ENCODE measurements around the genes ELP1, CTNNAL1 and PTPN3.

DNA sequence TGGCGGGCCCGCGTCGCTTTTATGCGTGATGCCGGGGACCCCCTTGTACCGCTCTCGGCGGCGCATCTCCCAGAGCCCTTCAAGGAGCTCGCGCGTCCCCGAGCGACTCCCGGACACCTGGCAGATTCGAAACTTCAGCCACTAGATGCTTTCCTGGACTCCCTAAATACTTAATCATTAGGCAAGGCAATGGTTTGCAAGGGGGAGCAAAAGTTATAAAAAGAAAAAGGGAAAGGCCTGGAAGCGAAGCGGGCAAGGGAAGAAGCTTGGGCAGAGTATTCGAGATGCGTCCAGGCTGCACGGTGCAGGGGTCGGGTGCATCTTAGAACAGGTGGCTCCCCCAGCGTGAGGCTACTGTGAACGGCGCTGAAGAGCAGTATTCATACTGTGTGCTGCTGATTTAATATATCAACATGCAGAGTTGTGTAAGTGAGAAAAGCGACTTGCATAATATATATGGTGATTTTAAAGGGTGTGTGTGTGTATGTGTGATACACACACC, 5.7 kb upstream of the TAL2 start:
- RAMPAGE, long total RNA, result no peak
- RRBS, result 2% methylated on average over 16 of the region's 27 CpGs

DNA sequence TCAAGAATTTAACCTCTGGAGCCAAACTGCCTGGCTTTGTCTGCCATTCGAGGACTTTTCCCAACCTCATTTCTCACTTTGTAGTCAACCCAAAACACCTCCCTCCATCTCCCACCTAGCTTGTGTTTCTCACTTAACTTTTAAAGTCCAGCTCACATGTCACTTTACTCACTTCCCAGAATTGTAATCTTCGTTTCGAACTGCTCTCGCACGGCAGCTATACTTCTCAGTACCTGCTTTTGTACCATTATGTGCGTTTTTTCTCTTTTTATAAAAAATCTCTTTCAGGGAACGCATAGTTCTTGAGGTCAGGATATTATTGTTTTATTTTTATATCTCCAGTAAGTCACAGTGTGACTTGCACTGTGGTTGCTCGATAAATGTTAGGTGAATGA, 449 bp upstream of the TMEM38B start:
- RAMPAGE, long total RNA, result no peak
- RRBS, result no CpG with 5 or more reads among the region's 8 CpGs

DNA sequence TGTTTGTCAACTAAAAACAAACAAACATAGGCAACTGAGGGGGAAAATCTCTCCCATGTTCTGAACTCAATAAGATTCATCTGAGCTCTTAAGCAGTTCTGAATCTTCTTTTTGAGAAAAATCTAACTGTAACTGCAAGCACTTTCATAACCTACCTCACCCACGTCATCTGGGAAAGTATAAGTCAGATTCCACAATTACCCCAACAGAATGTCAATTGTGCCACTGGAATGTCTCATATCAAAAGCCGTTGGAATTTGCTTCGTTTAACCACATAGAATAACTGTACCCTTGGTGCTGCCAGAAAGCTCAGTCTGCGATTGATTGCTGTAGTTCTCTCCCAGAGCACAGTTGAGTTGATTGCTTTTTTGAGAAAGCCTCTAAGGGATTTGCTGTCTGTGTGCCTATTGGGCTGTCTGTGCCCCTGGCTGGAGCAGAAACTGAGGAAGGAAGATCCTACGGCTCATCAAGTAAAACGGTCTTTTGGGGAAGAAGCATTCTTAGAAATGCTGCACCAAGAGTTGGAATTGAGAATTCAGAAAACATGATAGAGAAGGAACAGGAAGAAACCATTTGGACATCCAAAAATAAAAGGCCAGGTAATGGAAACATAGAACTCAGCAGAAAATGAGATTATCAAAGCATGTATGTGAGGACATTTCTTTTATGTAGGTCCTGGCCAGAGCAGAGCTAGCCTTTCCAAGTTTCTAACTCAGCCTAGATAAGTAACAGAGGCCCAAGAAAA, 583.7 kb downstream of the TMEM38B start:
- RAMPAGE, long total RNA, result no peak
- RRBS, result no CpG with 5 or more reads among the region's 6 CpGs

GRCh38 chr9:107285803-107286530, 2.9 kb downstream of the RAD23B start:
- RAMPAGE, long total RNA, result no peak
- RRBS, result no CpG with 5 or more reads among the region's 6 CpGs

DNA sequence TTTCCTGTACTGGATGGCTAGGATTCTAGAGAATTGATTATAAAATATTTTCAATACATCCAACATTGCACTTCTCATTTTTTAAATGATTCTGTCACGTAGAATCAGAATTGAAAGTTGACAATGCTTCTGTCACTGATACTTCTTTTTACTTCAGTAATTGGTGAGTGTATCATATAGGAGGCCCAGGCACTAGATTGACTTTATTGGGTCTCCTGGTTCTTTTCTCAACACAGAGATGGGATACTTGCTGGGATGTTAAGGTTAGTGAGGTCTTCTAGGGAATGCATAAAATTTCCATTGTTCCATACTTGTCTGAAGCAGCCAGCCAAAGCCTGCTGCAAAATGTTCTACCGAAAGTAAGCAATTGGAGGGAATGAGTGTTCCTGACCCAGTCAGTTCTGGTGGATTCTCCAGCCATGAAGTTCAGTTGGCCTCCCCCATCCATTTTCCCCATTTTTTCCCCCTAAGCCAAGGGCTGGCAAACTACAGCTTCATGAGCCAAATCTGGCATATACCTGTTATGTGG, 49.1 kb downstream of the RAD23B start:
- RAMPAGE, long total RNA, result no peak
- RRBS, result no CpG with 5 or more reads among the region's 2 CpGs

DNA sequence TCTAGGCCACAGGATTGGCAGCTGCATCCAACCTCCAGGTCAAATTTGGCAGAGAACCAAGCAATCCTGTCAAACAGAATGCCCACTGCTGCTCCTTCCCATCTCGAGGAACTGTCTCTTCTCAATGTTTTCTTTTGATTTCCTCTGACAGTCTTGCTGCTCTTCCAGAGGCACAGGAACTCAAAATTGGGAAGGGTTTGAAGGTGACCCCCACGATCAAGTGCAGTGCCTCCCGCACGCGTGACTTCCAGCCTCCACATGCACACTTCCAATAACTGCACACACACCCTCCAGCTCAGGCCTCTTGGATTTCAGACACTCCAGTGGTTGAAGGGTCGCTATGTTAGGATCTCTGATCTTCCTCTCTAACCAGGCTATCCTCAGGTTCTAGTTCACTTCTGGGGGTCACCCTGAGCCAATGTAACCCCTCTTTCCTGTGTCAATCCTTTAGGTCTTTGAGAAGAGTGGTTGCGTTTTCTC, 55.4 kb downstream of the RAD23B start:
- RAMPAGE, long total RNA, result no peak
- RRBS, result no CpG with 5 or more reads among the region's 7 CpGs

- RAMPAGE, long total RNA, result no peak
- RRBS, result 10% methylated on average over 23 of the region's 42 CpGs
Measured at GRCh38 chr9:107487879-107488256, 1.7 kb downstream of the KLF4 start.

DNA sequence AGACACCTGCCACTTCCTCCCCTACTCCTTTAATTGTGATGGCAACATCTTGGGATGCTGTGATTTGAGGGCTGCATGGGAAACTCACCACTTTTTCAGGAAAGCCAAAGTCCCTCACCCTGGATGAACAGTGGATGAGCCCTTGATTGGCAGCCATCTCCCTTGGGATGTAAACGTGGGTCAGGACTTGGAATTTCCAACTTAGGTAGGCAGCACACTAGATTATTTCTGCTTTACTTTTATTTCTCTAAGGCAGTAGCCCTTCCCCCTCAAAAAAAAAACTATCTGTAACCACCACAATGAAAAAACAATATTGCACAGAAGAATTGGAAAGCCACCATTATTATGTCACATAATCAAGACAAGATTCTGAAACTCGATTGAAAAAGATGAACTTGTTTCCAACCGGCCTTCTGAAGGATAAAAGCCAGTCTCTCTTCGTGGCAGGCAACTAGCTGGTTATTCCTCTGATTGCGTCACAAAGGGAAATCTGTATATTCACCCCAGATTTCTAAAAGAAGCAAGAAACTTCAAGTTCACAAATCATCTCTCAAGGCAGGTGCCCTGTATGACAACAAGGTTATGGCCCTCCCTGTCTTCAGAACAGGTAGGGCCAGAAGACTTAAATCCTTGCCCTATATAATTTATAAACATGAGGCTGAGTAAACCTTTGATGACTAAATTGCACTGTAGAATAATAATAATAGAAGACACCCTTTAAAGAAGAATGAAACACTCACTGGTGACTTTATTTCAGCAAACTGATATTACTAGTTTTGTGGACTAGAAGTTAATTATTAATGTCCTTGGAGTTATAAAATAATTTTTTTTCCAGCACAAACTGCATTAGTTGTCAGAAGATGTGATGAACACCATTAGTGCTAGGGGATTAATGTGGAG, 2.8 kb upstream of the KLF4 start:
- RAMPAGE, long total RNA, result no peak
- RRBS, result no CpG with 5 or more reads among the region's 5 CpGs

DNA sequence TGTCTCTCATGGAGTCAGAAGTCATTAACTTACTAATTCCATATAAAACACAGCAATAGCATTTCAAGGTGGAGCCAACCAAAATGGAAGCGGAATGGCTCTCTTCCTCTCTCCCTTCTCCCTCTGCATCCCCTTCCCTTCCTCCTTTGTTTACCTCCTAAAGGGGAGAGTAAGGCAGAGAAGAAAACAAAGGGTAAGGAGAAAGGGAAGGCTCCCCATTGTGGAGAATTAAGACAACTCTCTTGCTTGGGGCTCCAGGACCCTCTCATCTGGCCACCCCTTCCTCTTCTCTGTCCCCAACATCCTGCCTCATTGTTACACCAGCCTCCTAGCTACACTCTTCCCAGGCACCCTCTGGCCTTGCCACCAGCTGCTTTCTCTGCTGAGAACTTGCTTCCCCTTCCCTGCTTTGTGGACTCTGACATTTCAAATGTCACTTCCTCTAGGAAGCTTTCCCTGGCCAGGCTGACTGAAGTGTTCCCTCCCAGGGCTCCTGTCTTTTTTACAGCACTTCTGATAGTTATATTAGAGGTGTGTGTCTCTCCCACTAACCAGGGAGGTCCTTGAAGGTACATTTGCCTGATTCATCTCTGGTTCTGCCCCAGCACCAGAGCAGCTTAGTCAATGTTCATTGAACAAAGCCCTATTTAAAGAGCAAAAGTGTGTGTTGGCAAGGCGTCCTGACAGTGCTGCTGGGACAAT, 193.9 kb upstream of the KLF4 start:
- RAMPAGE, long total RNA, result no peak
- RRBS, result no CpG with 5 or more reads among the region's 2 CpGs

- RAMPAGE, long total RNA, result no peak
- RRBS, result no CpG with 5 or more reads among the region's 5 CpGs
Measured at GRCh38 chr9:107749789-107750282, 260.3 kb upstream of the KLF4 start.

DNA sequence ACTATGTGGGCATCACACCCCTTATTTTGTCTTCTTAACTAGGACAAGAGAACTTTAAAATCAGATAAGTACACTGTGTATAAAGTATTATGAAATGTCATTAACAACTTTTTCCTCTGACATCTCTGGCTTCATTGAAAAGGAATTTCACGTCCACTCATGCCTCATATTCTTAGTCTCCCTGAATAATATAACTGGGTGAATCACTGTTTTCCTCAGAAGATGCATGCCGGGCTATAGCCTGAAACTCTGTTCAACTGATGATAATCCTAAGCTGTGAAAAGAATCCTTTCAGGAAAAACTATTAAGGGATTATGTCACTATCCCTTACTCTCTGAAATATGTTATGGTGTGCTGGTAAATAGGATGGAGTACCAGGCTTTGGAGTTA, 415.7 kb downstream of the ACTL7B start:
- RAMPAGE, long total RNA, result no peak
- RRBS, result no CpG with 5 or more reads among the region's 2 CpGs

DNA sequence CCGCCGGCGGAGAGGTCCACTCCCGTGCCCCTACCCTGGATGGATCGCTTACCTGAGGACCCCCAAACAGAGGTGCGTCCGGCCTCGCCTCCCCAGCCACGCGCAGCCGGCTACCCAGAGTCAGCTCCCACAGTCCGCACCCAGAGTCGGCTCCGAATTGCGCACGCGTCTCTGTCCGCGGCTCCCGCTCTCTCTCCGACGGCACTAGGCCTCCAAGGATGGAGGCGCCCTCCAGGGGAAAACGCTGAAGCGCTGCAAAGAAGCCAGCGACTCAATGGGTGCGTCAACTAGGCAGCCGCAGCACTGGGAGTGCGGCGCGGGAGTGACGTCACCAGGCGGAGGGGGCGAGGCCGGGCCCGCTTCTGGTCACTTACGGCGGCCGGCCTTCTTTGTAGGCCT, at the start of gene ELP1:
Gene ELP1, minus strand, starts transcription at position 313 of the 399 bp plus-strand sequence.
- RAMPAGE, long total RNA, result no peak
- RRBS, result 1% methylated on average over 6 of the region's 39 CpGs

GRCh38 chr9:109011954-109013001, 1.0 kb downstream of the CTNNAL1 start:
- RAMPAGE, long total RNA, result no peak
- RRBS, result 2% methylated on average over 9 of the region's 44 CpGs

GRCh38 chr9:109013002-109014155, at the start of gene CTNNAL1:
TSS of gene CTNNAL1 (minus strand) at chr9:109013499.
- RAMPAGE, long total RNA, result start-site peak on the minus strand at chr9:109013465-109013520, 3,528 and 2,286 reads in 2 replicates
- RRBS, result 3% methylated on average over 25 of the region's 99 CpGs

- RAMPAGE, long total RNA, result no peak
- RRBS, result no CpG with 5 or more reads among the region's 9 CpGs
Measured at GRCh38 chr9:109014194-109014820, 1.0 kb upstream of the CTNNAL1 start.

GRCh38 chr9:109086181-109087088, 33.3 kb downstream of the TMEM245 start:
- RAMPAGE, long total RNA, result no peak
- RRBS, result no CpG with 5 or more reads among the region's 7 CpGs

DNA sequence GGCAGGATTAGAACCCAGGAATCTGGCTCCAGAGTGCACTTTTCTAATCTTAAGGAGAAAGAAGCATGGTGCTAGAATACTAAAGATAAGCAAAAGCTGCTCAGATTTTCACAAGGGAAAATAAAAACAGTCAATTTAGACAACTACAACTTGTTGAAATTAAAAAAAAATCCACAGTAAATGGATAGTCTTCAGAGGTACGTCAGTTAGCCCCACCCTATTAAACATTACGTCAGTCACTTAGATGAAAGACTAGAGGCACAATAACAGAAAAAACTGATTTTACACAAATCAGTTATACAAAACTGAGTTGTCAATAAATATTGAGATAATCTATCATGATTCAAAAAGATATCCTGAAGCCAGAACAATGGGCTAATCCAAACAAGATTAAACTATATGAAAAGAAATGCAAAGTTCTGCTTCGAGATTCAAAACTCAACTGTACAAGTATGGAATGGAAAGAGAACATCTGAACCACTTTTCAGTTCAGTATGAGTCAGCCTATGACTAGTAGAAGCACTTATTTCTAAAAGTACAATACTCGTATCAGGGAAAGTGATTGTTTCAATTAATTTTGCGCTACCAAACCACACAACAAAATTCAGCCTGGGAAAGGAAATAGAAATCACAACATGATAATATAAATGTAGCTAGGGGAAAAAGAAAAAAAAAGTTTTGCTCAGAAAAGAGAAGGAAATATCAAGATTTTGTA, 9.2 kb downstream of the TMEM245 start:
- RAMPAGE, long total RNA, result no peak
- RRBS, result no CpG with 5 or more reads among the region's 5 CpGs

DNA sequence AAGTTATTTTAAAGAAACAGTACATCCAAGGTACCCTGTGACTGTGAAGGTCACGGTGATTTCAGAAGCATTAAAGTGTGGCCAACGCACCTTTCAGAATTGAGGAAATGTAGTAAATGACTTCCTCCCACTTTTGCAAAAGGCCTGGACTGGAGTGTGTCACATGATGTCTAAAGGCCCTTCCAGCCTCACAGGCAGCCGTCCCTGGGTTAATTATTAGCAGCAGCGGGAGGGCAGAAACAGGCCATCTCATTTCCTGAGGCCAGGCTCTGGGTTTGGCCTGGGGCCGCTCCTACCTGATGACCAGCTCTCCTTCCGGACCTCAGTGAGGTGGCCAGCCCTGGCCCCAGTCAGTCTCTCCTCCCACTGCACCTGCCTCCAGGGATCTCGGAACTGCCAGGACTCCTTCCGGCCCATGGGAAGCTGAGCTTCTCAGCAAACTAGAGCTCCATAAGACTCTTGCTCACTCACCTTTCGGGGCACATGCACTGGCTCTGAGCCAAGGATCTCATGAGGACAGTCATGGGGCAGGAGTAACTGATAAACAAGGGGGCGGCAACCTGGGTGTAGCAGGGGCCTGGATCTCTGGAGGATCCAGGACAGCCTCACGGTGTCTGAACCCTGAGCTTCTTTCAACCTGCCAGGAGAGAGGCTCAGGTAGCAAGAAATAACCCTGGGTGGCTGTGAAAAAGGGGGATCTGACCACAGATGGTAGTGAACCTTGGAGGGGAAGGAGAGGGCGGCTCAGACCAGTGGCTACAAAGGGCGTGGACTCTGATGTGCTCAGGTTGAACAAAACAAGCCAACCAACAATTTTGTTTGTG, 20.5 kb downstream of the PTPN3 start:
- RAMPAGE, long total RNA, result no peak
- RRBS, result 72% methylated on average over 3 of the region's 13 CpGs

DNA sequence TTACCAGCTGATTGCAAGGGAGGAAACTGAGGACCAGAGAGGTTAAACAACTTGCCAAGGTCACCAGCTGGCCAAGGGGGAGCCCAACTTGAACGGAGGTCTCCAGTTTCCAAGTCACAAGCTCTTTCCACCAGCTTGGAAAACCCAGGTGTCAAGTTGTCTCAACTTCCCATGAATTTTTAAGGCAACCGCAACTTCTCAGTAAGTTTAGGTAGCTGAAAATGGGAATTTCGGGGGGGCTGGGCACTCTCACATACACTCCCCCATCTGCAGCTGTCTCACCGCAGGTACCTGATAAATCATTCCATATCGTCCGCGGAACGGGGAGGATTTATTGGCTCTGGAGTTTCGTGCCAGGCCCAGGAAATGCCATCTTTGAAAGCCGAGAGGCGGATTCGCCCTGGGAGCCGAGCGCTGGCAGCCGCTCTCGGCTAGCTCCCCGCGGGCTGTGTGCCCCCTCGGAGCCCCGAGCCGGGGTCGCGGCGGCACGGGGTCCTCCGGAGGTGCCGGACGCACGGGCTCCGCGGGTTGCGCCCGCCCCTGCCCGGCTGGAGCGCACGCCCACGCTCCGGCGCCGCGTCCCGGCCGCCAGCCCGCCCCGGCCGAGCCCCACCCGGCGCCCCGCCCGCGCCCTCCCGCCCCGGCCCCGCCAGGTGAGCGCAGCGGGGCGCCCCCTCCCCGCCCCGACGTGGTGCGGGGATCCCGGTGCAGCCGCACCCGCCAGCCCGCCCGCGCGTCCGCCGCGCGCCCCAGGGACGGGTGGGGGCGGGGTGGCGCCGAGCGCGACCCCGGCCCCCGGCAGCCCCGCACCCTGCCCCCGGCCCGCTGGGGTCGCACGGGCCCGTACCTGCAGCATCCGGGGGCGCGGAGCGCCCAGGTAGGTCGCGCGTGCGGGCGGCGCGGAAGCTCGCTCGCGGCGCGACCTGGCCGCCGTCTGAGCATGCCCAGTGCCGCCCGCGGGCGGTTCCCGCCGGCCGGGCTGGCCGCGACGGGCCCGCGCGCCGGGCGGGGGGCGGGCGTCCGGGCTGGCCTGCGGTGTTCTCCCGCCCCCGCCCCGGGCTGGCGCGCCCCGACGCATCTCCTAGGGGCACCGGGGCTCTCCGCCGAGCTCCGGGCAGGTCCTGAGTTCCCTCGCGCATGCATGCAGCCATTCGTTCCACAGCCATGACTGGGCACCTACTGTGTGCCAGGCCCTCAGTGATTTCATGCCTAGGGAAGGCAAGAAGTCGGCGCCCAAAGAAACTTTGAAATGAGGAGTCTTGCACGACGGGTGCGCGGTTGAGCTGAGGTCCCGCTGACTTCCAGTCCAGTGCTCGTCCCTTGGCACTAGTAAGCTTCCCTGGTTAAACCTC, at the start of gene PTPN3:
Gene PTPN3, minus strand, starts transcription at position 936 of the 1,352 bp plus-strand sequence.
- RAMPAGE, long total RNA, result start-site peak on the minus strand centred at position 915 of the sequence, 63 bp wide, 16 and 32 reads in 2 replicates
- RRBS, result 2% methylated on average over 49 of the region's 145 CpGs

GRCh38 chr9:109922519-109922978, 142.6 kb downstream of the PALM2AKAP2 start:
- RAMPAGE, long total RNA, result no peak
- RRBS, result no CpG with 5 or more reads among the region's 1 CpG

All from cardiac muscle cell (in vitro differentiated cells and primary cell).